Cardiac ventricle fibroblast (primary cell): Measurements from ENCODE around the genes IFNK, LINGO2 and TMEM215.

GRCh38 chr9:23434747-23435194 lies 391.3 kb downstream of the ELAVL2 start:
- RAMPAGE, long total RNA: no peak

- RAMPAGE, long total RNA: no peak
Measured at GRCh38 chr9:24202038-24202325, 343.7 kb downstream of the IZUMO3 start.

DNA sequence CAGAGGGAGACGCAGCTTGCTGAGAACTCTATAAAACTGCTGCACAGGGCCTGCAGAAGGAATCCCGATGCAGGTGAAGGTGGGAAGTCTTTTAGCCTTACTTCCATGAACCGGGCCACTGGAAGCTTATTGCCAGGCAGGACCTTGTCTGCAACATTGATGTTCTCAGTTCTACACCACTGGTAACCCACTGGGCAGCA lies 489.8 kb downstream of the TUSC1 start:
- RAMPAGE, long total RNA: no peak

GRCh38 chr9:26055521-26055992 lies 377.3 kb upstream of the TUSC1 start:
- RAMPAGE, long total RNA: no peak

GRCh38 chr9:26905108-26906058 lies 12.8 kb upstream of the CAAP1 start:
- RAMPAGE, long total RNA: no peak

- RAMPAGE, long total RNA: no peak
Measured at GRCh38 chr9:26955145-26955798, 940 bp upstream of the IFT74 start.

- RAMPAGE, long total RNA: no peak
Measured at GRCh38 chr9:27524110-27524719, at the start of gene IFNK. IFNK (plus strand) TSS chr9:27524290.

DNA sequence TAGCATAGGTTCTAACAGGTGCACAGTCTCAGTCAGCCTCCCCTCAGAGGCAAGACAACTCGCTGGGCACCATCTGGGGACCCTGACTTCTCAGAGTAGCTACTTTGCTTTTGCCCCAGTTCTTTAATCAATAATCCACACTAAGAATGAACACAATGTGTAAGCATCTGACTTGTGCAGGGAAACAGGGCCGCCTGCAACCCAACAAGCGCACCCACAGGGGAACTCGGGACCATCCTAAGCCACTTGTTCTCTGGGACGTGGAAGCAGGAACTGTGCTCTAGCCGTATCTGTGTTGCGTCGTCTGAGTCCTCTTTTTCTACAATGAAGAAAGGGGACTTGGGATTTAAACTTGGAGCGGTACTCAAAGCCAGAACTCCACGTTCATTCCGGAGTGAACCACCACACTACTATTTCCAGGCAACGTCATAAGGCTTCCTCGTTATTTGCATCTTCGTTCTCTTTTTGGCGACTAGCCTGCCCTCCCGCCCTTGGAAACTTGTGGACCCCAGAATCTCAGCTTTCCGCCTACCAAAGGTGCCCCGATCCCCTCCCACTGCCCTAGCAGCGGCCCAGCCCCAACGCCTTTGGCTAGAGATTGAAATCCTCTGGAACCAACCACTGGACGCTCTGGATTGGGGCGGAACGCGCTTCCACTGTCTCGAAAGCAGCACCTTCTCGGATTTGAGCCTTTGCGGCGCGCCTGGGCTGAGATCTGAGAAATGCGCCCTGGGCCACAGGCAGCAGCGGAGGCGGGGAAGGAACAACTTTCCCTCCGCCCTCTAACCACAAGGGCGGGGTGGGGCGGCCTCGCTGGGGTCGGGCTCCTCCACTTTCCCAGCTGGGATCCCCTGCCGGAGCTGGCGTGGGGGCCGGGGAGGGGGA lies 1.6 kb downstream of the MOB3B start:
- RAMPAGE, long total RNA: no peak

DNA sequence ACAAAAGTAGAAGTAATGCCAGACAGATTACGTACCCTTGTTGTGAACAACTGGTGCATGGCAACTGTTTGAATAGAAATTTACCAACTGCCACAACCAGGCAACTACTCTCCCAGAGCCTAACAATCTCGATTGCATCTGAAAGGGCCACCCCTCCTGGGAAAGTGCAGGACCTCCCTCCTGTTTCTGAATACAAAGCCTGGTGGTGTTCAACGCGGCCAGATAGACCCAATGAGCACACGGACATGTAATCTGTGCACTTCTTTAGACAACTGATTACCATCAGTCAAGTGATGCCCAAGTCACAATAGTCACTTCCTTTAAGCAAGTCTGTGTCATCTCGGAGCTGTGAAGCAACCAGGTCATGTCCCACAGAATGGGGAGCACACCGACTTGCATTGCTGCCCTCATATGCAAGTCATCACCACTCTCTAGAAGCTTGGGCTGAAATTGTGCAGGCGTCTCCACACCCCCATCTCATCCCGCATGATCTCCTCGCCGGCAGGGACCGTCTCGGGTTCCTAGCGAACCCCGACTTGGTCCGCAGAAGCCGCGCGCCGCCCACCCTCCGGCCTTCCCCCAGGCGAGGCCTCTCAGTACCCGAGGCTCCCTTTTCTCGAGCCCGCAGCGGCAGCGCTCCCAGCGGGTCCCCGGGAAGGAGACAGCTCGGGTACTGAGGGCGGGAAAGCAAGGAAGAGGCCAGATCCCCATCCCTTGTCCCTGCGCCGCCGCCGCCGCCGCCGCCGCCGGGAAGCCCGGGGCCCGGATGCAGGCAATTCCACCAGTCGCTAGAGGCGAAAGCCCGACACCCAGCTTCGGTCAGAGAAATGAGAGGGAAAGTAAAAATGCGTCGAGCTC lies 566 bp downstream of the C9orf72 start:
- RAMPAGE, long total RNA: no peak

DNA sequence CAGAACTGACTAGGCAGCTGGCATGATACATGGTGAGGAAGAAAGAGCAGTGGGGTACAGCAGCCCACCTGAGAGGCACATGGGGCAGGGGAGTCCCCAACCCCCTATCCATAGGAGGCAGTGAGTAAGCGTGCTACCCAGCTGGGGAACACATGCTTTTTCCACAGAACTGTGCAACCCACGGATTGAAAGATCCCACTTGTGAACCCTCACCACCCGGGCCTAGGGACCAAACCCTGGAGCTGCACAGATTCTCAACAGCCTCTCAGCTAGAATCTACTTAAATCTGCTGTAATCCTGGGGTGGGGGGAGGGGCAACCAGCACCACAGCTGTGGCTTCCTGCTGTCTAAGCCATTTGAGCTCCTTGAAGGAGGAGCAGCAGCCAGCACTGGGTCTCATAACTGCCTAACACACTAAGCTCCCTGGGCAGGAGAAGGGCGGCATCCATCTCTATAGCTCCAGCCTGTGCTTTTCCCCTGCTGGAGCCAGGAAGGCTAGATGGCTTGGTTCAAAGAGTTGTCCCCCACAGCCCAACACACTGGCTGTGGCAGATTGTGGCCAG lies 71.8 kb upstream of the C9orf72 start:
- RAMPAGE, long total RNA: no peak

DNA sequence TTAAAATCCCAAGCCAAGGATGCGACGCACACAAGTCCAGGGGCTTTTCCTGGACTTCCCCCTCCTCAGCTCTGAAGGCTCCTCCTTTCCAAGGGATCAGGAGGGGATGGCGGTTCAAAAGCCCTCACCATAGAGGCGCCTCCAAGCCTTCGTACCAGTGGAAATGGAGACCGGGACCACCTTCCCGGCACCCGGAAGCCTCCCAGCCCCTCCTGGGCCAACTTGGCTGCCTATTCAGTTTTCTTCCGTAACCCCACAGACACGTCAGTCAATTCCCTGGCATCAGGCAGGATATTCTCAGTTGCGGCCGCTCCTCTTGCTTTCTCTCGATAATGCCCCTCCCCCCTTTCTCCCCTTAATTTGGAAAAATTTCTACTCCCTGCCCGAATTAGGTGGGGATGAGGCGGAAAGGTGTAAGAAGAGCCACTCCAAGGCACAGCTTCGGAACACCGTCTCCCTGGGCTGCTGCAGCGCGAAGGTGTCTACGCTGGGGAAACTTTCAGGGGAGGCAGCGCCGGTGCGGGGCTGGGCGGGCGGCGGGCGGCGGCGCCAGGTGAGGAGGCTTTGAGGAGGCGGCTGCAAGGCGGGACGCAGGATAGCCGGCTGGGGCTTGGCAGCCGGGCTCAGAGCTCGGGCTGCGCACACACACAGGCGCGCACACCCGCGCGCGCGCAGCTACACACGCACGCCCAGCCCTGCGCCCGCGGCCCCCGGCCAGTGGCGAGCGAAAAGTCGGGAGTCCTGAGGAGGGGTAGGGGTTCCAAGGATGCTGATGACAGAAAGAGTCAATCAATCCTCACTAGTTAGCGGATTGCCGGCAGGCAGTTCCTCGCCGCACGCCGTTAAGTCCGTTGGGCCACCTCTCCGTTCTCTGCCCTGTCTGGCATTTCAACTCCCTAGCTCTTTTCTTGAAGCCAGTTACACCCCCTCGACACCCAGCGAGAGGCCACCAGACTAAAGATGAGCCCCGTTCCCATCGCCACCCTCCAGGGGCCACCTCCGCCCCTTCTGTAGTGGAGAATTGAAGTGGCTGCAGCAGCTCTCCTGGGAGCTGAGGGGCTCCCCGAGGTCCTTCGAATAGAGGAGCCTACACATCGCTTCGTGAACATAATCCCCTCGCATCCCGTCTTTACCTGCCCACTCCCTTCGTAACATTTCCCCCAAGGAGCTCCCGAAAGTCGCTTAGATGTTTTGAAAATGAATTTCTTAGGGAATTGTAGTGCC lies at the start of gene LINGO2:
TSS of gene LINGO2 (minus strand) at position 649 of the 1,224 bp plus-strand sequence.
- RAMPAGE, long total RNA: no peak

GRCh38 chr9:32426002-32427010 lies 41.9 kb downstream of the ACO1 start:
- RAMPAGE, long total RNA: no peak

GRCh38 chr9:32783152-32784122 lies at the start of gene TMEM215:
TMEM215 (plus strand) TSS chr9:32783540.
- RAMPAGE, long total RNA: no peak

GRCh38 chr9:33023896-33024555 lies 1.0 kb upstream of the DNAJA1 start:
- RAMPAGE, long total RNA: no peak

DNA sequence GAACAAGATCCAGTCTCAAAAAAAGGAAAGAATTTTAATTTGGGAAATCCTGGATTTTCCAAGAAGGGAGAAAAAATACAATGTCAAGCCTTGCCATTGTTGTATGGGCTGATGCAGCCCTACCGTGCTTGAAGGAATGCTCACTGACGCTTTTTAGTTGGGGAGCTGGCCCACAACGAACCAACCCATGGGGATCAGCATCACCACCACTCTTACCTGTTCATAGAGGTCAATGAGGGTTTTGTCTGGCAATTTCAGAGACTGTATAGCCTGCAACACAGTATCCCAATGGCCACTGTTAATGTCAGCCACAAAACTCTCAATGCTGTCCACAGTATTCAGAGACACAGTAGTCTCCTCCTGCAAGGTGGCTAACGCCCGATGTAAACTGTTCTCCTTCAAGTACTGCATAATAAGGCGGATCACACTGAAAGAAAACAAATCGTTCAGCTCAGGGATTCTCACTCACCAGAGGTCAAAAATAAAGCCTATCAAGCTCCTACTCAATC lies 3.0 kb downstream of the SMU1 start:
- RAMPAGE, long total RNA: no peak

- RAMPAGE, long total RNA: no peak
Measured at GRCh38 chr9:33081019-33081746, 4.7 kb upstream of the SMU1 start.

DNA sequence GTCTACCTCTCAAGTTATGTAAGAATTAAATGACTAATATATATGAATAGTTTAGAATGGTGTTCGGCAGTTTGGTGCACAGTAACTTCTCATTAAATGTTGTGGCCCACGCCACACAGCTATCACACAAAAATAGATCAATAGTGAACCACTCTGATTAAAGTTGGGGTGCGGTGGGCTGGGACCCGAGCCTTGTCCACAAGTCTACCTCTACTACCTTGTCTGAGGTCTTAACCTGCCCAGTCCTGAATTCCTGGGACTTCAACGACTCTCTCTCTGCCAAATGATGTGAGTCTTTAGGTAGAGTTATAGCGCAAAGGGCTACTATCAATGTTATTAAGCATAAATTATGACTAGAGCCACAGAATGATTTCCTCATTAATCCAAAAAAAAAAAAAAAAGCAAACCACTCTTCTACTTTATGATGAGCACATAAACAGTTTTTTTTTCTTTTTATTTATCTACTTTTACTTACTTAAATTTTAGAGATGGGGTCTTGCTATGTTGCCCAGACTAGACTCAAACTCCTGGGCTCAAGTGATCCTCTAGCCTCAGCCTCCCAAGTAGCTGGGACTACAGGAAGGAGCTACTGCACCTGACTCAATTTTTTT lies 11.0 kb downstream of the BAG1 start:
- RAMPAGE, long total RNA: no peak

DNA sequence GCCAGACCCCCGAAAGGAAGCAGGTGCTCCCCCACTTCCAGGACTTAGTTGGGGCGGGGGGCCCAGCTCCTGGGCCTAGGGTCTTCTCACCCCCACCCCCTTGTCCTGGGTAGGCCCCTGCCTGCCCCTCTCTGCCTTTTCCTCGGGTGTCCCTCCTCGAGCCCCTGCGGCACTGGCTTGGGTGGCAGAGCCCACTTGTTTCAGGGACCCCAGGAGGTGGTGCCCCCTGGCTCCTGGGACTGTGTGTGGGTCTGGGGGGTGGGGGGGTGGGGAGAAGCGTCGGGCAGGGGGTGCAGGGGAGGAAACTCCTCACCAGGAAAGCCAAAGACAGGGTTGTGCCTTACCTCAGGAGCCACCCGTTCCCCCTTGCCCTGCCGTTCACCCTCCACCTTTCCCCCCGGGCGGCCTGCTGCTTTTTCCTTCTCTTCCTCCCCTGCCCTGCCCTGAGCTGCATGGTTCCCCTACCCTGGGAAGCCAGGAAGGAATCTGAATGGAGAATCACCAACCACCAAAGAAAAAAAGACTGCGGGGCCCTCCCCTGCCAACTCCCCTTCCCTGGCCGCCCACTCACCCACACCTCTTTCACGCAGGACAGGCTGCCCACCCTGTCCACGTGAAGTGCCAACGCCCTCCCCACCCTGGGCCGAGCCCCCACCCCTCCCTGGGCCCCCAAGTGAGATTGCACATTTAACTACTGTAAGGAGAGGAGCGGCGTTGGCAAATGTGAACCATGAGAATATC lies 915 bp upstream of the NFX1 start:
- RAMPAGE, long total RNA: no peak

DNA sequence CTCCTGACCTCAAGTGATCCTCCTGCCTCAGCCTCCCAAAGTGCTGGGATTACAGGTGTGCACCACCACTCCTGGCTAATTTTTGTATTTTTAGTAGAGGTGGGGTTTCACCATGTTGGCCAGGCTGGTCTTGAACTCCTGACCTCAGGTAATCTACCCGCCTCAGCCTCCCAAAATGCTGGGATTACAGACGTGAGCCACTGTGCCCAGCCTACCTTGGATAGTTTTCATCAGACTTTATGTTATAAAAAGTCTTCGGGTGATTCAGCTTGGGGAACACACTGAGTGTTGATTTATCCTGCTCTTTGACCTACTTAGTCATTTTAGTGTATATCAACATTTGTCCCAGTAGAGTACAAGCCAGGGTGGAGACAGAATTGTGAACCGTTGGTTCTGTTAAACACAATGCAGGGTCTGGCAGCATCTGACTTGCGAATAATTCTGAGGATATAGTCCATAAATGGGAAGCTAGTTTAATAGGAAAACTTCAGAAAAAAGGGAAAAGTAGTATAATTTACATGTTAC lies 39.6 kb downstream of the NFX1 start:
- RAMPAGE, long total RNA: no peak

DNA sequence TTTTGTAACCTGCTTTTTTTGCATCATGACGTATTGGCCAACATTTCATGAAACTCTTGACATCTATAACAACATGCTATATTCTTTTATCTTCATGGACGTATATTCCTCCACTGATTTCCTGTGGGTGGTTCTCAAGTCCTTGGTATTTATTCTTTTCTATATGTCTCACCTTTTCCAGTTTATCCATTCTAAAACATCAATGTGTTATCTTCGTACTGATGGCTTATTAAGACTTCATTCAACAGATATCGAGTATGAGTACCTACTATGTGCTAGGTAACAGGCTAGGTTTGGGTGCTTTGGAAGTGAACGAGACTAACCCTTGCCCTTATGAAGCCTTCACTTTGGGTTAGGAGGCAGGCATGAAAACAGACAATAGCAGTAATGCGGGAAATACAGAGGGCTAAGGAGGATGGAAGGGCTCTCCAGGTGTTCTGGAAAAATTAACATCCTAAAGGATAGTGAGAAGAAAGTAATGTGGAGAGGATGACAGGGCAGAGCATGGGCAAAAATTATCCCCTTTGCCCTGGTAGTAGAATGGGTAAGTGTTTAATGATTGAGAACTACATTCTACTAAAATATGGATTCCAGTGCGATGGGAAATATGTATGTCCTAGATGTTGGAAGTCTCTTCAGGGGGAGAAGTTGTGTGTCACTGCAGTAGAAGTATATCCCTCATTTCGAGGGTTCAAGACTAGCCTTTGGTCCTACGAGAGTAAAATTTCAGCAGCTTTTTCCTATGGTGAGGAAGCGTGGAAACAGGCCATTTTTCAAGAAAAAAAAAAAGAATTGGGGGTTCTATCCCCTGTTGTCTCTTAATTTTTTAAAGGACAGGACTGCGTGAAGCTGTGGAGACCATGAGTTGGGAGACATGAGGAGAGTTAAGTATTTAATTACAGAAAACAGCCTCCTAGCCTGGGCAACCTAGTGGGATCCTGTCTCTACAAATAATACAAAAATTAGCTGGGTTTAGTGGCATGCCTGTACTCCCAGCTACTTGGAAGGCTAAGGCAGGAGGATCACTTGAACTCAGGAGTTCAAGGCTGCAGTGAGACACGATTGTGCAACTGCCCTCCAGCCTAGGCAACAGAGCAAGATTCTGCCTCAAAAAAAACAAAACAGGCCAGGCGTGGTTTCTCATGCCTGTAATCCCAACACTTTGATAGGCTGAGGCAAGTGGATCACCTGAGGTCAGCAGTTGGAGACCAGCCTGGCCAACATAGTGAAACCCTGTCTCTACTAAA lies 53.0 kb downstream of the AQP7 start:
- RAMPAGE, long total RNA: no peak